Neural progenitor cell (in vitro differentiated cells): Measurements from ENCODE around the gene MDH1.

GRCh38 chr2:62698482-62699059 is 6.9 kb upstream of the EHBP1 start:
- RAMPAGE, long total RNA = no peak

DNA sequence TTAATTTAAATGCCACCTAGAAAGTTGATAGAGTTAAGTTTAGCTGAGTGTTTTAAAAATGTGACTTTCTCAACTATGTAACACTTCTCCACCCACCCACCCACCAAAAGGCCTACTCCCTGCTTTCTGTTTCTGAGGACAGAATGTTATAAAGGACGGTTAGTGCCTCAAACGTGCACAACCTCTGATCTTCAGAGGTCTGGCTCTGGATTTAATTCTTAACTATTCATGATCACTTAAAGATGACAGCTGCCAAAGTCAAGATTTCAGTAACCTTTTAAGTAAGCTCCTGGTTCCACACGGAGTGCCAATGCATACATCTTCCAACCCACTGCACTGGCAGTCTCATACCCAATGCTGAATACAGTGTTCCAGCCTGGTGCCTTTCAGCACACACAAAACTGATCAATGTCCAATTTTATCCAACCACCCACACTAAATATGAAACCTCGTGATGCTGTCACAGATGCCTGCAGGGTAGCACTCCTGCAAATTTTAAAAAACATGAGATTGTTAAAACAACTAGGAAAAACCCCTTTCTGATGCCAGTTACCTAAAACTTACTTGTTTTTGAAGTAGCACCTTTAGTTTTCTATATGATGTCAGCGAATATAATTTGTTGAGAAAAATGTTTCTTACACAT is 84.0 kb downstream of the EHBP1 start:
- RAMPAGE, long total RNA = no peak

DNA sequence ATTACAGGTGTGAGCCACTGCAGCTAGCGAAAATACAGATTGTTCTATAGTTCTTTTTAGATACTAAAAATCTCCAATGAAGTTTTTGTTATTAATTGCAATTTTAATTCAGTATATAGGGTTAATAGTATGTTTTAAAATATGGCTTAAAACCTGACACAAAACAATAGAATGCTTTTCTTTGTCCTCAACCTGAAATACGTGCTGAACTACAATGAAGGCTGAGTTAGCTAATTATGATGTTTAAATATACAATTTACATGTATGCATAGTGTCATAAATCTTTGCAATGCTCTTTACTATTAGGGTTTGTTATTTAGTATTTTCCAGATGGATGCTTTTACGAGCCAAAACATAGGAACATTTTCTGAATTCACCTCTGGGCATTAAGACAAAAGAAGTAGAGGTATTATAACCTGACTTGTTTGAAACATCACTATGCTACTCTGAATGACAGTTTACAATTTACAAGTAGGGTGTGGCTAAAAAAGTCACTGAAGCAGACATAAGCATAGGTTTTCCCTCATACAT is 168.2 kb downstream of the OTX1 start:
- RAMPAGE, long total RNA = no peak

DNA sequence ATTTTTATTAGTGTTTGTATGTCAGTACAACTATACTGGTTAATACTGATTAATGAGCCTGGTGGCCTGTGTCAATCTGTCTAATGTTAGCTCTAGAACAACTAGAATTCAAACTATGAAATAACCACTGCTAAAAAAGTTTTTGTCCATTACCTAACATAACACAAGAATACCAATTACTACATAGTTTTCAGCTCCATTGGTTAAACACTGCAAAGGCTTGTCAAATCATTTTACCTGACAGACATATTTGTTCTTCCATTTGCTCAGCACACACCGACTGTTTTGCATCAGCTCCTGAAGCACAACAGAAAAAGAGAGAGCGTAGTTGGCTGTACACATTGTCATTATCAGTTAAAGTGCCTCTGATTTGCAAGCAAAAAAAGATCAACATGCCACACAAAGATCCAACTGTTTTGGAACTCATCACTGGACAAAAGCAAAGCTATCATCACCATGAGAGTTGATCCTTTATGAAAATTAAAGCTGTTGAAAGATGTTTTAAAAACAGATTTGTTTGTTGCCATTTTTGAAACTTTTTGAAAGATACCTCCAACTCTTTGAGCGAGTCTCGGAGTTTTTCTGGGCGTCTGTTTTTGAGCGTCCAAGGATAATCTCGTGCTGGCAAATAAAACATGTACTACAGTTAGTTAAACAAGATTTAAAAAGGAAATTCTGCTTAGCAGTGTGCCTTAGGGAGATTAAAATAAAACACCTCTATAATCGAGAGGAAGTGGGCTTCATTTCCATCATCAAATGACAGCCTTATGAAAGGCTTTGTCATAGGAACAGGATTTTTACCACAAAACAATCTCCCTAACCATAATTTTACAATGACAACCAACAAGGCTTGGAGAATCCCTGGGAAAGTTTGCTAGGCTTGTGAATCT is 103.7 kb downstream of the WDPCP start:
- RAMPAGE, long total RNA = no peak

DNA sequence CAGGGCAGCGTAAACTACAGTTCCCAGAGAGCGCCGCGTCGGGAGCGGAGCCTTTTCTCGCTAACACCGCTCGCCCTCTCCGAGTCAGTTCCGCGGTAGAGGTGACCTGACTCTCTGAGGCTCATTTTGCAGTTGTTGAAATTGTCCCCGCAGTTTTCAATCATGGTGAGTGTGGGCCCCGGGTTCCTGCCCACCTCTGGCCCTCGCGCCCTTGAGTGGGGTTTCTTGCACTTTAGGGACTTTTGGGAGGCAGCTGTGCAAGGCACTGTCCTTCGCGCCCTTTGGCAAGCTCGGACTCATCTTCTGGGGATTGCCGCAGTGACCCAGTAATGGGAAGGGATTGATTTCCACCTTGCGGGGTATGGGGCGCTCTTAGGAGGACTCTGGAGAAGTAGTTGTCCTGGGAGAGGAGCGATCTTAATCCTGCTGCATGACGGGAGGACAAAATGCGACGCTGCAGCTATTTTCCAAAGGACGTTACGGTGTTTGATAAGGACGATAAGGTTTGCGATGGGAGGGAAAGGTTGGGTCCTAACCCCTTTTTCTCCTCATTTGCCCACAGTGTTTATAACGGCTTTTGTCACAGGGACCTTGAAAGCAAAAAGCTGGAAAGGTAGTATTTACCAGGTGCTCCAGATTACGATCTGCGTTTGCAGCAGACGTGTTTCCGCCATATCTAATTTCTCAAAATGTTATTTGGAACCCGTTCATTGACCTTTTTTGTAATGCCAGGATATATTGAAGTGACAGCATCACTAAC is at the start of gene MDH1:
Gene MDH1, plus strand, starts transcription at position 82 of the 760 bp plus-strand sequence.
- RAMPAGE, long total RNA = start-site peak on the plus strand centred at position 105 of the sequence, 56 bp wide, 422 and 959 reads in 2 replicates

- RAMPAGE, long total RNA = no peak
Measured at GRCh38 chr2:63840001-63840752, 1.5 kb upstream of the UGP2 start.

DNA sequence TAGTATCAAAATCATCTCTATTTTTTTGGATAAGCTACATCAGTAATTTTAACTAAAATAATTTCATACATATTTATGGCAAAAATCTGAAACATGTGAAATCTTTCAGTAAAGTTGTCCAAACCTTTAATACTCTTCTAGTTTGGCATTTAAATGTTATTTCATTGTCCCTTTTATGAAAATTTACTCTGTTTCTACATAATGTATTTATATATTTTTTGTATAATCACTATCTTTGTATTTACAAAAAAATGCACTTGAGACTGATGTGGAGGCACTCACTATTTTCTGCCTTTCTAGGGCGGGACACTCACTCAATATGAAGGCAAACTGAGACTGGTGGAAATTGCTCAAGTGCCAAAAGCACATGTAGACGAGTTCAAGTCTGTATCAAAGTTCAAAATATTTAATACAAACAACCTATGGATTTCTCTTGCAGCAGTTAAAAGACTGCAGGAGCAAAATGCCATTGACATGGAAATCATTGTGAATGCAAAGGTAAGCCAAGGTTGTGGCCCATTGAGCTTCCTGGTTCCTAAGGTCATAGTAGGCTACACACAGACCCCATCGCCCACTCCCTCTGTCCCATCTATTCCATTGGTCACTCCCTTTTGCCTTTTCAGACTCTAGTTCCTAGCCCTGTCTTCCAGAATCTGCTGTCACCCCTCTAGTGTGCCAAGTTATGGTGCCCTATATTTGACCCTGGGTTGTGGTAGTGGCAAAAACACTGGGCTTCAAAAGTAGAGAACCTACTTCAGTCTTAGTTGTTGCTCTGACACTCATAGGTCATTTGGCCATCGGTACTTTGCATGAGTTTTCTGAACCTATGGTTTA is 44.6 kb downstream of the UGP2 start:
- RAMPAGE, long total RNA = no peak

- RAMPAGE, long total RNA = no peak
Measured at GRCh38 chr2:63888390-63889445, 47.0 kb downstream of the UGP2 start.

DNA sequence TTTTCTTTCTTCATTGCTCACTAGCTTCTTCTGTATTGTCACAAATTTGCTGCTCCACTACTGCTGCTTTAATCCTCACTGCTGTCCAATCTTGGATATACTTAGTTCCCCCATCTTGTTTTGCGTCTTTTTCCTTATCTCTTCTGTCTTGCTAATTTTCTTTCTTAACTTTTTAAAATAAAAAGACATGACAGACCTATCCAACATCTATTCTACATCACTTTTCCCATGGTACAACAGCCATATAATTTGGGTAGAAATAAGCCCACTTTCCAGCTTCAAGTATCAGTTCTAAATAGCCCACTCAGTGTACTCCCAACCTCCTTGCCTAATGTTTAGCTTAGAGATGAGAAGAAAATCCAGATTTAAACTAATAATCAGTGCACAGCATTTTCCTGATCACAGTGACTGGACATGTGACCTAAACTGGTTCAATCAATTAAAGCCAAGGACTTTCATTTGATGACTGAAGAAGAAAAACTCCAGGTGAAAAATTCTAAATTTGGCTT is 83.8 kb downstream of the VPS54 start:
- RAMPAGE, long total RNA = no peak

- RAMPAGE, long total RNA = no peak
Measured at GRCh38 chr2:64124681-64124880, 19.6 kb downstream of the PELI1 start.

DNA sequence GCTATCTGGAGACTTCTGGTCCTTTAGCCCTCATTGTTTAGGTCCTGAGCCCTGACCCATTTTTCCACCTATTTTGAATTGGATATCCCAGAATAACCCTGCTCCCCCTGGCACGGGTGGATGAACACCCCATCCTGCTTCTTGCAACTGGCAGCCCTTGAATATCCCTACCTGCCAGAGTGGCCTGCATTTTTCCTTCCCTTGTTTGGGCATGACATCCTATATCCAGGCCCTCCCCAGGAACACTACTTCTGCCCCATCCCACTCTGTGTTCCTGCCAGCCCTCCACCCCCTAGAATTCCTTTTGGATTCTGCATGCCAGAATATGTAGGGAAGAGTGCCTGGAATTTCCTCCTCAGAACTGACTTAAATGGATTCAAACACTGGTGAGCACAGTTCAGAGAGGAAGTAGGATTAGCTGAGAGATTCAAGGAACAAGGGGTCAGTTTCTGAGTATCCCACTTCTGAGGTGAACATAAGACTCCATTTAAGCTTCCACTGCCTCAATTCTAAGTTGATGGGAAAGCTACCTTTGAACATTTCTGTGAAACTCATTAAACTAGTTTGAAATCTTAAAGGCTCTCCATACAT is 123.5 kb upstream of the PELI1 start:
- RAMPAGE, long total RNA = no peak

DNA sequence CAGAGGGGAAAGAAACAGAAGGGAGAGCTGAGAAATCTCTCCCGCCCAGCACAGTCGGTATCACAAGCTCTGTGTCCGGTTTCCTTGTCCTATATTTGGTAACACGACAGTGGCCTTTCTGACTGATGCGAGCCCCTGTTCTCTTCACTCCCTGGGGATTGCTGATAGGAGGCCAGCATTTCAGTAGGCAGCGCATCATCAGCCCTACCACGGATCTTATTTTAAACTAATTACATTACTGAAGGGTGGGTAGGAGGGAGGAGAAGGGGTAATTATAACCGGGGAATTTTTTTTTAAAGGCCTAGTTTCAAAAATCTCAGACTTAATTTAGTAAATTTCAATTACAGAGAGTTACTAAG is 125.6 kb upstream of the LGALSL start:
- RAMPAGE, long total RNA = no peak

- RAMPAGE, long total RNA = no peak
Measured at GRCh38 chr2:64331209-64331702, 122.7 kb upstream of the LGALSL start.

- RAMPAGE, long total RNA = no peak
Measured at GRCh38 chr2:64331978-64332550, 121.9 kb upstream of the LGALSL start.

DNA sequence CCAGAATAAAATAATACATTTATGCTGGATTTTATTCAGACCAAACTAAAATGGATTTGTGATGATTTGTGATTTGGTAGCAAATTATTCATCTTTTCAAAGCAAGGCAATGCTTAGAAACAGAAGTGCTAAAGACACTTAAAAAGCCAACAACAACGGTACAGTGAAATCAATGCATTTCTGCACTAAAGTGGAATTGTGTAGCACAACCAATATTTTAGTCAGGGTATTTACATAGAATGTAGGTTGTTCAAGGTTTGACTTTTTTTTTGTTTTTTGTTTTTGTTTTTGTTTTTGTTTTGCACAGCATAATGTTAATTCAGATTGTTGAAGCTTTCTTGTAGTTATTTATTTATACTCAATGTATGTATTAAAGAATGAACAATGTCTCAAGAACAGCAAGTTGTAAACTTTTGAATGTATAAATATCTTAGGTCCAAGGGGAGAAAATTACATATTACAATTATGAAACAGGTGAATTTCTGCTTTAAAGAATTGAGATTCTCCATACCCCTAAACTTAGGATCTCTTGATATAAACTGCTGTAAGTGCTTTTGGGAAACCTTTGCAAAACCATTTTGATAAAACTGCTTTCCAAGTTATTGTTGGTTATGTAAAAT is 4.8 kb downstream of the LGALSL start:
- RAMPAGE, long total RNA = no peak

DNA sequence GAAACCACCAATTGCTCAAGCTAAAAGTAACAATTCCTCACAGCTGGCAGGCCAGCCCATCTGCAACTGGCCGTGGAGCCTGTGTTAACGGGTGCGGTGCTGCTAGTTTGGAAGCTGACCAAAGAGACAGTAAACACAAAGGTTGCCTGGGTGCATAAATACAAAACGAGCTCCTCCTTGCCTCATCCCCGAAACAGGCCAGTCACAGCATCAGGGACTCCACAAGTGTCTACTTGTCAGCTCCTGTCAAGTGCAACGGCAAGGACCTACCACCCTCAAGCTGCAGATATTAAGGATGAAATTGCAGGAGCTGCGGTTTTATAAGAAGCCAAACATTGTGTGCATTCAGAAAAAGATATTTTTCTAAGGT is 32.1 kb downstream of the LGALSL start:
- RAMPAGE, long total RNA = no peak

DNA sequence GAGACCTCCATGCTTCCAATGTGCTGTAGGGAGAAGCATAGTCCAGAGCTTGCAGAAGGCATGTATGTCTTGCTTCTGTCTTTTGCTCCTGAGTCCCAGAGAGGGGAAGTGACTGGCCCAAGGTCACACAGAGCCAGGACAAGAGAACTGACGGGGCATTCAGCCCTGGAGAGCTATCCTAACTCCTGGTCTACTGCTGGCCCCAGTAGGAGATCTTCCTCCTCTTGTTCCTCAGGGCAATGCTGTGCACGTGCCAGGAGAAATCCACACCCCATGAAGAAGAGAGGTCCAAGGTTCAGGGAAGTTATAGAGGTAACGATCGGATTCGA is 26.0 kb downstream of the SERTAD2 start:
- RAMPAGE, long total RNA = no peak

DNA sequence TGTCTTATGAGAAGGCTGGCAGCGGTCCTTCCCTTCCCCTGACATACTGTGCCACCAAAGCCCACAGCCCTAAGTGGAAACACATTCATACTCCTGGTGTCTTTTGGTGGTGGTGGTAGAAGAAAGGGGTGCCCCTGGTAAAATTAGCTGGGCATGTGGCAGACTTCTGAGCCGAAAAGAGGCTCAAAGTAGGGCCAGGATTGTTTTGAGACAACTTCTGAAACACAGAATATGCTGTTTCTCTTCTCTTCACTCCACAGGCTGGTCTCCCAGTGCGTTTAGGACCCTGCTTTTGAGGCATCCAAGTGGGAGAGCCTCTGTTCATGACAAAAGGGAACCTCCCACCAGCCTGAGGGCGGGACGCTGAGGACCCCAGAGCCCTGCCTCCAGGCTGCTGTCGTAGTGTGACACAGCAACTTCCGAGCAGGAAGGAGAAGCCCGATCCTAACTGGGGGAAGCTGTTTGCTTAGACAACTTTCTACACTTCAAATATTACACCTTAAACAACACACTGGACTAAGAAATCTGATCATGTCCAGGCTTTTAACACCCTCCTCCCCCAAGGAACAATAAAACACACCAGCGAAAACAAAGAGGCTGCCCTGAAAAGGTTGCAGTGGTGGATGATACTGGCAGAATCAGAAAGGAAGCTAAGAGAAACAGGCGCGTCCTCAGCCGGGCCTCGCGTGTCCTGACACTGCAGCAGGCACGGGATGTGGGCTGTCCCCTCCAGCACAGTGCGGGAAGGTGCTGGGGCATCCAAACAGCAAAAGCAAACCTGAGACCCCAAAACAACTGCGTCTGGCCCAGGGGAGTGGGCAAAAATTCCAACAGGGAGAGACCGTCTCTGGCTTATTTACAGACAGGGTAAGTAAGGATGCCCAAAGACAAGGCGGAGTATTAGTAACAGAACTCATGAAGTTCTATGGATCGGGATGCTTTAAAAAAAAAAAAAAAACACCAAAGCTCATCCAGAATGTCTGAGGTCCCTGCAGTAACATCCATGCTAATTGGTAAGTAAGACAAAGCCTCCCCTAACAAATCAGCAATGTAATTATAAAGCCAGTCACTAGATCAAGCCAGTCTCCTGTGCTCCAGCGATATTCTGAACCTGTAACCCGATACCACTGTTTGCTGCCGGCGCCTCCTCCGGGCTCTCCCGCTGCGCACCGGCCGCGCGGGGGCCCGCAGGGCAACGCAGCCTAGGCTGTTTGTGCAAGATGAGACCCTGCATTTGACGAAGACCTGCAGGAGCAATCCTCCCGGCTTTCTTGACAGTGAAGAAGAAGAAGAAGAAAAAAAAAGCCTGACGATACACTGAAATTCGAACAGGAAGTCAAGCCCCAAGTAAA is 9.1 kb downstream of the SERTAD2 start:
- RAMPAGE, long total RNA = no peak

DNA sequence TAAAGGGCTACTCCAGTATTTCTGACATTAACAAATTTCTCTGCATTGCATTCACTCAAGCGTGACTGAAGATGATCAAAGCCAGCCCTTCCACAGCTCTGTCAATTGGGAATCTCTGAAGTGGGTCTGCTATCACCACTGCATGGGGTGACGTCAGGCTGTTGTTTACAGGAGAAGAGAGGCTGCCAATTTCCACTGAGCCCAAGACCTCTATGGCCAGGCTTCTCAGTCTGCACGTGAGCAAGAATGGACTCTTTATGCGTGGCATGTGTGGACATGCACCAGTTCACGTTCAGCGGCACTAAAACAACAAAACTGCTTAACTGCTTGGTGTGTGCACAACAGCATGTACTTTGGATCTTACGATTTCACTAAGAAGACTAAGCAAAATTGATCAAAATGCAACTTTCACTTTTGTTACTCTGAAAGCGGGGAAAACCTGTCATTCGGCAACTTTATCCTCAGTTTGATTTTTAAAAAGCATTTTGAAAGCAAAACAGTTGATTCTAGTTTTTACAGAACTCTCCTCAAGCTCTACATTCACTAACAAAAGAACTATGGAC is 76.9 kb upstream of the SERTAD2 start:
- RAMPAGE, long total RNA = no peak

DNA sequence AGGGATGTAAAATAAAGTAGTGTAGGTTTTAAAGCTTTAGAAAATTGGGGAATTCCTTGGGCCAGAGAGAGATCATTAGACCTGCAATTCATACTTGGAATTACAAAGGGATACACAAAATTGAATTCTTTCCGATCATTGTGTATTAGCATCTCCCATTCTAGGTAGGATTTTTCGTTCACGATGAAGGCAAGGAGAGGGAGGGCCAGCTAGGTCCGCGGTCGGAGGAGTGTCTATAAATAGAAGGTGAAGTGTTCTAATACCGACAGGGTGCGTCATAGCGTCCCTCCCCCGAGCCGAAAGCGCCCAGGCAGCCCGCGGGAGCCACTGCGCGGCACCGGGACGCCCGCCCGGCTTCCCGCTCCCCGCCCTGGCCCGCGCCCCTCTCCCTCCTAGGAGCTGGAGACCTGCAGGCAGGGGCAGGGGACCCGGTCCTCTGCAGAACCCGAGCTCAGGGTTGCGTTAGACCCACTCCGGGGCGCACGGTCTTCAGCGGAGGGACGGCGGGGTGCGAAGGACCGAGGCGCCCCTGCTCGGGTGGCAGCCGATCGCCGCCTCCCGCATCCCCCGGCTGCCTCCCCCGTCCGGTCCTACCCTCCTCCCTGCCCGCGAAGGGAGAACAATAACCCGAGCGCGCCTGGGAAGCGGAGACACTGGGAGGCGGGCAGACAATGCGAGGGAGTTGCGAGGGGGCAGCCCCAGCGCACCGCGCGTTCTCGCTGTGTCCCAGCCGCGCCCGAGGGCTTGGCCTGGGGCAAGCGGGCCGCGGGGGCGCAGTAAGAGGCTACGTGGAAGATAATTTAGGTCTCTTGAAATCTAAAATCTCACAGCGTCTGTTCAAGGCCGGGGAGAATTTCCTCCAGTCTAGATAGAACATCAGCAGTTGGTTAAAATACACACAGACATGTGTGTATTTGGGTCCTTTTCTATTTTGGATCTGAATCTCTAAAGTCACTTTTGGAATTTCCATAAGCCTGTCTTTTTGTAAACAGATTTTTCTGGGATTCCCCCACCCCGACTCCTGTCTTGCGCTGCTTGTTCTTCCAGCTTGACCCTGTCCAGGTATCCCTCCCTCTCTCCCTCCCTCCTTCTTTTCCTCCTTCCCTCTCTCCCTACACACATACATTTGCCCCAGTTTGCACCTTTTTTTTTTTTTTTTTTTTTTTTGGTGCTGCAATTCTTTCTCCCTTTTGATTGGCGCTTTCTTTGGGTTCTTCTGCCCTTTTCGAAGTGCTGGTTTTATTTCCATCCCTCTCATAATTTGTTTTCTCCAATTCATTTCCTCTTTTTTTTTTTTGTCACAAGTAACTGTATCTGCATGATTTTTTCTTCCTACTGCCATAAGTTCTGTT is 114.4 kb upstream of the SERTAD2 start:
- RAMPAGE, long total RNA = no peak